ENCODE measurements around a stretch of chr2.

GRCh38 chr2:43059102-43059493 is 167.3 kb downstream of the ZFP36L2 start:
- PRO-cap = no peak

DNA sequence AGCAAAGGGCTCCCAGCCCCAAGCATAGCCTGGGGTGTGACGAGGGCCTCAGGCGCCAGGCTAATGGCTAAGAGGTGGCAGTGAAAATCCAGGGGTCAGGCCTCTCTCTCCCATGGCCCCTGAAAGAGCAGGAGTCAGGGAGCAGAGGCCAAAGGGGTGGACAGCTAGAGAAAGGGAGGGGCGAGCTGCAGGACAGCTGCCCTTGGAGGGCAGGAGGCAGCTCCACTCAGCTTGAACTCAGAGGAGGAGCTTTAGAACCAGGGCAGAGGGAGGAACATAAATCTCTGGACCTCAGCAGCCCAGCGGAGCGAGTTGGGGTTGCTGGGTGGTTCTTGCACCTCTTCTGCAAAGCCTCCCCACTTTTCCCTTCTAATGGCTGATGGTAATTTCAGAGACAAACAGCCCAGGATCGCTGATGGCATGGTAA is 155.2 kb downstream of the ZFP36L2 start:
- PRO-cap = no peak

DNA sequence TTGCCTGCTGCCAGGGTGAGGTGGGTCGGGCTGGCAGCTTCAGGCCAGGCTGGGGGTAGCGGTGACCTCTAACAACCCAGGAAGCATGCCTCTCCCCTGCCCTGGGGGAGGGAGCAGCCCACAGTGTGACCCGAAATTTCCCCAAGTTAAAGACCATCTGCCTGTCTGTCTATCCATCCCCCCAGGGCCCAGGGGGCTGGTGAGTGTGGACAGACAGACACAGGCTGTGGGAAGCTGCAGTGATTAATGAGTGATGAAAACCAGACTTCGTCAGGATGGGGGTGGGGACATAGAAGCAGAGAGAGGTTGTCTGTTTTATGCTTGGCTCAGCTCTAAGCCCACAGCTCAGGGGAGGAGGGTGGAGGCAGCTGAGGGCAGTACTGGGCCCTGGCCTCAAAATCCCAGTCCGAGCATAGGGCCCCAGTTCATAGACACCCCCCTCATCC is 144.0 kb downstream of the ZFP36L2 start:
- PRO-cap = bidirectional peak, plus-strand start at position 343 of the sequence, minus-strand start at position 233 of the sequence

- PRO-cap = bidirectional peak, plus-strand start at chr2:43102741, minus-strand start at chr2:43102442
These were observed 124.0 kb downstream of the ZFP36L2 start for GRCh38 chr2:43102240-43103028.

DNA sequence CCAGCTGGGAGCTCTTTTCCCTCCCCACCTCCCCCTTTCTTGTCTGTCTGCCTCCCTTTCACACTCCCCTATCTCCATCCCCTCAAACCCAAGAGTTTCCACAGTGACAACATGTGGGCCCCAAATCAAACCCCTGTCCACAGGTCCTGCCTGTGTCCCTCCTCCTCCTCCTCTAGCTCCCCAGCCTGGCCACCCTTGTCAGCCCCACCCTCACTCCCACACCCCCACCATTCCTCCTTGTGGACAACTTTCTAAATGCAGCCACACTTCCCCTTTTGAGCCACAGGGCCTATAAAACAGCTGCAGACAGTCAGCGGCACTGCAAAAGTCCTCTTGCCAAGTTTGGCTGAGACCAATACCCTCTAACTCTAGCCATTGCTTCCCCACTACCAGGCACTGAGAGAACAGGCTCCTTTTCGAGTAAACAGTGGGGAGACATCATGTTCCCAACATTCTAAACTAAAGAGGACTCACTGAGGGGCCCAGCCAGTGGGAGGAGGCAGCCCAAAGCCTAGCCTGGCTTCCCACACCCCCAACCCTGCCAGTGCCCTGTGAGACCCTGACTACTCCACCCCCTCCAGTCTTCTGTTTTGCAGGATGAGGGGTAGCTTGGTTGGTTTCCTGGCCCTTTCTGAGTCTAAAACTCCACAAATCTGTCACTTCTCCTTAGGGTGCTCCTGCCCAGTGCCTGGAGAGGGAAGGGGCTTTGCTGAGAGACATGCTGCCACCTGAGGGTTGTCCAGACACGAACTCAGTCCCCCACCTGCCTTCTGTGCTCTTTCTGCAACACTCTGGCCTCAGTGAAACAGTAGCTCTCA is 120.3 kb downstream of the ZFP36L2 start:
- PRO-cap = bidirectional peak, plus-strand start at position 544 of the sequence, minus-strand start at position 174 of the sequence

- PRO-cap = no peak
These were observed 93.8 kb downstream of the ZFP36L2 start for GRCh38 chr2:43132296-43133225.

GRCh38 chr2:43227806-43228248 is 1.4 kb upstream of the ZFP36L2 start:
- PRO-cap = bidirectional peak, plus-strand start at chr2:43227868, minus-strand start at chr2:43227756

DNA sequence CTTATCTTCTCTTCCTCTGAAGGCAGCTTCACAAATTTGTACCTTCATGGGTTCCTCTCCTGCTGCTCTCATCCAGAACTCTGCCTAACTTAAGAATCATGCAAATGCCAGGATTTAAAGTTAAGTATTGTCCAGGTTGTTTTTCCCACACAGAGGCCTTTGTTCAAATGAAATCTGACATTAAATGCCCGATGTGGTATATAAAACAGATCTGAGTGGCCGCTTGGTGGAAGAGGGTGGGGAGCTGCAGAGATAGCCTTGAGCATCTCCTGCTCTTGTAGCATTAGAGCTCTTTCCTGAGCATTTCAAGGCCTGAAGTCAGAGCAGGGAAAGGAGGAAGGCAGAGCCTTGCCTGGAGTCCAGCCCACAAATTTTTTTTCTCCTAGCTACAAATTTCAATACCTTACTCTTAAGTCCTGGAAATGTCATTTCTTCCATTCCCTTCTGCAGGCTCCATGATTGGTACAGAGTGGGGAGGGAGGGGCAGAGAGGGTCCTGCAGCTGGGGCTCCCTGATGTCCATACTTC is 49.4 kb upstream of the ZFP36L2 start:
- PRO-cap = no peak

GRCh38 chr2:43276598-43277844 is 50.6 kb upstream of the ZFP36L2 start:
- PRO-cap = no peak

GRCh38 chr2:43331341-43331927 is 105.0 kb upstream of the ZFP36L2 start:
- PRO-cap = no peak

DNA sequence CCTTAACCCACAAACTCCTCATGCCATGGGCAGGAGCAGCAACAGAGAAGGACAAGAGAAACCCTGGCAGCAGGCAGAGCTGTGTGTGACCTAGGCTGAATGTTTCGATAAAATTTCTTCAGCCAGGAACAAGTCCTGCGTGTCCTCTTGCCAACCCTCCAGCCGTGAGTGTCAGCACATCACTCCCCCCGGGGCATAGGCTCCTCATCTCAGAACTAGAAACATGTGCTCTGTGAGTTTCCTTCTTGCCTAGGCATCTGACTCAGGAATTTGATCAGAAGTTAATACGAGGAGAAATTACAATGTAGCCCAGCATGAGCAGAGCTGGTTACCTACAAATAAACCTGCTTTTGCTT is 2.2 kb downstream of the ABCG8 start:
- PRO-cap = no peak

DNA sequence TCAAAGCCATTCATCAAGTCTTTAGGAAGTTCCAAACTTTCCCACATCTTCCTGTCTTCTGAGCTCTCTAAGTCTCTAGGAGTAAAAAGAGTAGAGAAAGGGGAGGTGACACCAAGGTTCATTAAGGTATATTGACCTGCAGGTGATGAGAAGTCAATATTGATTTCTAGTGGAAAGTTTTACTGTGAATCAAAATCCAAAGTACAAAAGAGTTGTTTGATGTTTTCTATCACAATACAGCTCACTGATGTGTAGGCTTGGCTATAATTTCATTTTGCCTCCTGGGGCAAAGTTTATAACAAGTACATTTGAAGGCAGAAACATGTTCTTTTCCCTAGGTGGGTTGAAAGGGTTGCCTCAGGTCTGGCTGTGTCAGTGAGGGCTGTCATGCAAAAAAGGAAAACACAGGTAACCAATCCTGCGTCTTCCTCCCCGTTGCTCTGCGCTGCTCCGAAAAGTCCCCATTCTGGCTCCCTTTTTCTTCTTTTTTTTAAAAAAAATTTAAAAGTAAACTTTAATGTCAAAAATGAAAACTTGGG is 65.2 kb upstream of the LRPPRC start:
- PRO-cap = no peak

- PRO-cap = no peak
These were observed 79.7 kb upstream of the LRPPRC start for GRCh38 chr2:44075373-44076078.

GRCh38 chr2:44090420-44090992 is 78.2 kb upstream of the PPM1B start:
- PRO-cap = no peak

DNA sequence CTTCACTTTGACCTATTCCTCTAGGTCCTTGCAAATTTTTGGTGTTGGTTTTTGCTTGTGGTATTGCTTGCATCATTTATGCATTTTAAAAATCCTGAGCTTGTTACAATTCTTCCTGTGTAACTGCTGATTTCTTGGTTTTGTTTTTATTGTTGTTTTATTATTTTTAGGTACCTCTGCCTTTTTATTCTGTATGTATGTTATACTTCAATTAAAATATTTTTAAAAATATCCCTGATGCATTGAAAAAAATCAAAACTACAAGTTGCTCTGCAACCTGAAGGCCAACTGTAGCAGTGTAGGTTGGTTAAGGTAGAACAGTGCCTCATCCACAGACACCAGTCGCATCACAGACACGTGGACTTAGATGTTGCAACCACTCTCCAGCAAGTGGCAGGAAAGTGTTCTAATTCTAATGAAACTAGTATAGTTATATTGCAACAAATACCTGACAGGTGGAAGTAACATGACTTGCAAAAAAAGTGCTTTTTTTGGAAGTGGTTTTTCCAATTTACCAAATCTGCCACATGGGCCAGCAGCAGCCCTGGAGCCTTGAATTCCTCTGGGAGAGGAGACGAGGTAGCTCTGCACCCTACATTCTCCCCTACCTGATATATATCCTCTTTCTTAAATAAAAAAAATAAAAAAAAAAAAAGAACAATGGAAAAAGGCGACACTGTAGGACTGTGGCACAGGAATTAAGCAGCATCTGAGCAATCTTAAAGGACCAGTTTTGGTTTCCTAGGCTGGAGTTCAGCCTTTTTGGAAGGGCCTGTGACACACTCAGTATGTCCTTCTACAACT is 28.4 kb upstream of the SLC3A1 start:
- PRO-cap = no peak

GRCh38 chr2:44934731-44936144 is 6.3 kb upstream of the SIX3 start:
- PRO-cap = no peak

DNA sequence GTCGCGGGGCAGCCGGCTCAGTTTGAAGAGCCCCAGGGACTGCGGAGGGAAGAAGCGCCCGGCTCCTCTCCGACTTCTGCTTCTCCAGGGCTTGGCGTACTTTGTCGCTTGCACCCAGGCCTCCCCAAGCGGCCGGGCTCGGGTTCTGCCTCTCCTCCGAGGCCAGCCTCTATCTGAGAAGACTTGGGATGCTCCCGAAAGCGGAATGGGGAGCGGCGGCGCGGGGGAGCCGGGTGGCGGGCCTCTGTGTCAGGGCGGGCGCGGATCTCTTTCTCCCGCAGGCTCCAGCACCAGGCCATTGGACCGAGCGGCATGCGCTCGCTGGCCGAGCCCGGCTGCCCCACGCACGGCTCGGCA is 2.8 kb downstream of the SIX3 start:
- PRO-cap = no peak

DNA sequence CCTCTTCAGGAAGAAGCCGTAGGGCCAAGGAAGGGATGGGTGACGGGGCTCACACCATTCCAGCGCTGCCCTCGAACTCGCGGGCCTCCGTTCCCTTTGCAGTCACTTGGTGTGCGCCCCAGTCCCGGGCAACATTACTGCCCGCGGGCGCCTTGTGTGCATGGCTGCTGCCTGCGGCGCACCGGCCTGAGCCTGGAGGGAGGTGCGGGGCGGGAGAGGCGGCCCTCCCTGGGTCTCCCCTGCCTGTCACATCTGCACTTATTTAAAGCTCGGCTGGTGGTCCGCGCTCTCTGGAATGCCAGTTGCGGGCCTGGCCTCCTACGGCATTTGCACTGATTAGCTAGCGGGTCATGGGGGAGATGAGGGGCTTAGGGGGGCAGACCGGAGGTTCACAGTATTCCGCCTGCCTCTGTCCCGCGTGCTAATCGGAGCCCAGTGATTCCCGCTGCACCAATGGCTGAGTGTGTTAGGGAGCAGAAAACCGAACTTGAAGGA is 161.0 kb upstream of the SIX2 start:
- PRO-cap = no peak

DNA sequence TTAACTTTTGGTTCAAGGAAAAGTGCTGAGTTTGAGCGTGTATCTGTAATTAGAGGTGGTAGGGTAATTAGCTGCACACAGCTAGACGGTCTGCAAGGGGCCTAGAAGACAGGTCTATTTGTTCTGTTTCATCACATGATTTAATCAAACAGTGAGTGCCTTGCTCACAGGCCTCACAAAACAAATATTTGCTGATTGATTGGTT is 264.2 kb upstream of the SIX2 start:
- PRO-cap = no peak

GRCh38 chr2:45498638-45499169 is 112.4 kb downstream of the SRBD1 start:
- PRO-cap = no peak

Measured in right common carotid artery plus branches (tissue), 1 donor.